ENCODE measurements around a stretch of chr21.

- PRO-cap, 8 experiments = peak in 4 of 8 experiments; most common plus-strand start chr21:37378455 (in 2)
Measured at GRCh38 chr21:37378296-37379670, 12.2 kb downstream of the DYRK1A start.

DNA sequence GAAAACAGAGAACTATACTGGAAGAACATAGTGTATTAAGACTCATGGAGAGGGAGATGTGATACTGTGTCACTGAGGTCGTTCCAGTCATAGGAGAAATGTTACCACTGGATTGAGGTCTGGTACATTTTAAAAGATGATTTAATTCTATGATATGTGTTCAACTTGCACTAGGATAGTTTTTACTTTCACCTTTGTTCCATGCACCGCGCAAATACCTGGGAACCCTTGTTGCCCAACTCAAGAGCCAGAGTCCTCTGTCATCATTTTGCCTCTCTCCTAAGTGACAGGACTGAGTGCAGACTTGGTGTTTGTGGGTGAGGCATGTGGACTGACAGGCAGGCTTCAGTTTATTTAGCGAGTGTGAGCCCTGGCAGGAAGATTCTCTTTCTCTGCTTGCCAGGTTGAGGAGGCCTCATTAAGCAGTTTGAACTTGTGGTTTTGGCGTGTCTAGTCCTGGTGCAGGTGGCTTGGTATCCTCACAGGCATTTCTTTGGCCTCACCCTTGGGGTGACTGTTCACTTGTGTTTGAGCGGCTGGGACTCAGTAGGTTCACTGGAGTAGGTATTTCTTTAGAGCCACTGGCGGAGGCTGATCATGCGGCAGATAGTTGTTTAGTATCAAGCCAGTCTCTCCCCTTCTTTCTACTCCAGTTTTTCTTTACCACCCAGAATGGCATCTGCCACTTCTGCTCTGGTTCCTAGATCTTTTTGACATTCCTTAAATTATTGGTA is 63.9 kb downstream of the DYRK1A start:
- PRO-cap, 8 experiments = no peak in any of the 8 experiments

DNA sequence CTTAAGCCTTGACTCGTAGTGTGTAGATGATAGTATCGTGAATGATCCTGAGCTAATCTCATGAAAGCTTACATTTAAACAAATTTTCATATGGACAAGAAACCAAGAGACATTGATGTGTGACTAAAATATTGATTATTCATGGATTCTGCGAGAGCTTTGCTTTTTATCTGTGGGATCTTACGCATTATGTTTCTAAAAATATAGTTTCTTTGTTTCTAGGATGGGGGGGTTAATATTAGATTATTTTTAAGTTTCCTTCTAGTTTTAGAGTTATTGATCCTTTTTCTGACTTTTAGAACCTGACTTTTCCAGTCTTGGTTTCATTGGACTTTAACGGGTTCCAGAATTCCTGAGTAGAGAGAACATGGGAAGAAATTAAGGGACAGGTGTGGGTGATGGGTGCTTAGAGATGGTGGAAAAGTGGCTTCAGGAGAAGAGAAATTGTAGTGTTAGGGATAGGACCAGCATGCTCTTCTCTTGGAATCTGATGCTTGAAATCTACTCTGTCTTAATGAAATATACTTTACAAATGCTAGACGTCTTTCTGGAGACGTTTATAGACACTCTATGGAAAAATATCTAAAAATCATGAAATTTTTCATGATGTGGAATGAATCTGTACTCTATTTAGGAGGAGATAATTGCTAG is 67.2 kb downstream of the DYRK1A start:
- PRO-cap, 8 experiments = no peak in any of the 8 experiments

GRCh38 chr21:37480218-37480954 is 113.8 kb downstream of the DYRK1A start:
- PRO-cap, 8 experiments = peak in 1 of 8 experiments; most common plus-strand start chr21:37480764 (in 1)

GRCh38 chr21:37751142-37751798 is 165.0 kb downstream of the KCNJ6 start:
- PRO-cap, 8 experiments = no peak in any of the 8 experiments

GRCh38 chr21:38289648-38290122 is 32.9 kb downstream of the KCNJ15 start:
- PRO-cap, 8 experiments = peak in 2 of 8 experiments; most common minus-strand start chr21:38289720 (in 1)

DNA sequence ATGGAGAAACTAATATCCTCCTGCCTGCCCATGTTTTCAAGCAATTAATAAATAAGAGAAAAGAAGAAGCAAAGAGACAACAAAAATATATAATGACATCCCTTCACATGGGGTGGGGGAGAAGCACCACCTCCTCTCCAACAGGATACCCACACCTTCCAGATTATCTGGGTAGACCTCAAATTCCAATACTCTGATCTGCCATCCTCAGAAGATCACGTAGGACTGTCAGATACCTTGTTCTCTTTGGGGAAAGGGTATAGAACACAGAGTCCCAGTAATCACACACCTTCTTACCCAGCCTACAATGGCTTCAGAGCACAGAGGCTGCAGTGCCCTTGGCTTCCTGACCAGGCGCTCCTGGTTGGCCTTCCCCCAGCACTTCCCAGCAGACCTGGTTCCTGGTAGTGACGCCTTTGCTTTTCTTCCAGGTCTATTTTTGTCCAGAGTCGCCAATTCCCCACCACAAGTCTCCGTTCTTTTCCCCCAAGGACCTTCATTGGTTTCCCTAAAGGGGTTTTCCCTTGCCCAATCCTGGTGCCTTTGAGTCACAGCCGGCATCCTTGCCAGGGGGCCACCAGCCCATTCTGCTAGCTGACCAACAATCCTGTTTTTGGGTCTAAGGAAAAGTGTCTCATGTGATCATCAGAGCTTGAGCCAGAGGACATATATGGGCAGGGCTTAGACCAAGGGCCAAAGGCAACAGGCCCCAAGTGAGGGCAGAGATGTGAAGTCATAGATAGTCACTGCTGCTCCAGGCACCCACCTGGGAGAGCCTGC is 84.7 kb downstream of the KCNJ15 start:
- PRO-cap, 8 experiments = no peak in any of the 8 experiments

- PRO-cap, 8 experiments = no peak in any of the 8 experiments
Measured at GRCh38 chr21:38474012-38474687, 24.1 kb downstream of the ERG start.

DNA sequence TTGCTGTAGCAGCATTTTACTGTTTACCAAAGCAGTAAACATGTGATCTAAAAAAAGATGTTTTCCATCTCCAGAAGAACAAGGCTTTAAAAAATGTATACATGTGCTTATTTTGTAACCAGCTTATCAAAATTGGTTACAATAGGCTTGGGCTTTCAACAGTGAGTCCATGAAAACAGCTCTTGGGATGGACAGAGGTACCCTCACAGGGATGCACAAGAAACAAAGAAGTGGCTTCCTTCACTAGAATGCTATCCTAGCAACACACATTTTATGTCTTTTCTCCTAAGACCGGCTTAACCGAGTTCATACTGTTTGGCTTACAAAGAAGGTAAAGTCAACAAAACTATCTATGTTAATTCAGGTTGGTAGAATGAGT is 9.1 kb downstream of the ERG start:
- PRO-cap, 8 experiments = no peak in any of the 8 experiments

GRCh38 chr21:38493734-38494548 is 4.3 kb downstream of the ERG start:
- PRO-cap, 8 experiments = no peak in any of the 8 experiments

- PRO-cap, 8 experiments = peak in 3 of 8 experiments; most common plus-strand start chr21:38661358 (in 3); most common minus-strand start chr21:38661367 (in 1)
Measured at GRCh38 chr21:38661242-38661594, 144.5 kb upstream of the ETS2 start.

- PRO-cap, 8 experiments = no peak in any of the 8 experiments
Measured at GRCh38 chr21:38661595-38662139, 144.1 kb upstream of the ETS2 start.

GRCh38 chr21:38759854-38760207 is 45.9 kb upstream of the ETS2 start:
- PRO-cap, 8 experiments = no peak in any of the 8 experiments

- PRO-cap, 8 experiments = no peak in any of the 8 experiments
Measured at GRCh38 chr21:38906964-38907692, 101.4 kb downstream of the ETS2 start.

- PRO-cap, 8 experiments = no peak in any of the 8 experiments
Measured at GRCh38 chr21:38918321-38919282, 112.9 kb downstream of the ETS2 start.

GRCh38 chr21:39186253-39186994 is 3.2 kb upstream of the PSMG1 start:
- PRO-cap, 8 experiments = peak in 1 of 8 experiments; most common minus-strand start chr21:39186826 (in 1)

GRCh38 chr21:39208904-39209293 is 25.6 kb upstream of the PSMG1 start:
- PRO-cap, 8 experiments = no peak in any of the 8 experiments

GRCh38 chr21:39347527-39348095 is 1.3 kb downstream of the HMGN1 start:
- PRO-cap, 8 experiments = no peak in any of the 8 experiments

GRCh38 chr21:39348096-39348494 is 793 bp downstream of the HMGN1 start:
- PRO-cap, 8 experiments = peak in 3 of 8 experiments; most common plus-strand start chr21:39348271 (in 2); most common minus-strand start chr21:39348273 (in 2)

GRCh38 chr21:39349268-39349826 is 459 bp upstream of the HMGN1 start:
- PRO-cap, 8 experiments = peak in 8 of 8 experiments; most common plus-strand start chr21:39349744 (in 6); most common minus-strand start chr21:39349346 (in 5)

All from peripheral blood mononuclear cell (primary cell).